Placental pericyte (primary cell): ENCODE results near the gene IZUMO4.

DNA sequence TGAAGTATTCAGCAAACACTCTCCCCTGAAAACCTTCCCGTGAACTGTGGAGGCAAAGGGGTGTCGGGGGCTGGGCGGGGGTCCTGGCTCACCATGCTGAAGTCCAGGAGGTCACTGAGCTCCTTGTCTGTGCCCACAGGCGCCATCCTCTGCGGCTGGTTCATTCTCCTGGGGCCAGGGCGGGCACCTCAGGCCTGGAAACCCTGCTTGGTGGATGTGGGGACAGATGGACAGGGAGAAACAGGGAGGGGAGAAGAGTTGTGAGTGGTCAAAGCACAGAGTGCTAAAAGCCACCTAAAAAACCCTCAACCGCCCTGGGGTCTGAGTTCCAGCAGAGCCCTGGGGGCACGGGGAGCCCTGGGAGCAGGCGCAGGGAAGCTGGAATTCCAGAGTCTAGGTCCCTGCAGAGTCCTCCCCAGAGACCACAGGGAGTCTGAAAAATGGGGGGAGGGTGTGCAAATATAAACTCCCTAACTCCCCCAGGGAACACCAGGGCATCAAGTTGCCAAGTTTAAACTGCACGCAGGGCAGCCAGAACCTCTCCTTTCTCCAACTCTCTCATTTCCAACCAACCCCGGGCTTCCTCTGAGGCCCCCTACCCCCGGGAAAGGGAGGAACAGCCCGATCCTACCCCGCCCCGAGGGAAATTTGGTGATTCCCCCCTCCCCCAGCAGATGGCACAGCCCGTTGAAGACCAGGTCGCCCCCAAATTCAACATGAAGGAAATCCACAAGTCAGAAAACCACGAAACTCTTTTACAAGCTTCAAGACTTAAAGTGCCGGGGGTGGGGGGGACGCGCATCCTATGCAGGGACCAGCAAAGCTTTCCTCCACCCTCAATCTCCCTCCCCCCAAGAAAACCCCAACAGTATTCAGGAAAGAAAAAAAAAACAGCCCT is 2.1 kb downstream of the TCF3 start:
- CAGE, long polyA plus RNA = no peak

GRCh38 chr19:1675565-1676171 is 23.3 kb upstream of the TCF3 start:
- CAGE, long polyA plus RNA = no peak

DNA sequence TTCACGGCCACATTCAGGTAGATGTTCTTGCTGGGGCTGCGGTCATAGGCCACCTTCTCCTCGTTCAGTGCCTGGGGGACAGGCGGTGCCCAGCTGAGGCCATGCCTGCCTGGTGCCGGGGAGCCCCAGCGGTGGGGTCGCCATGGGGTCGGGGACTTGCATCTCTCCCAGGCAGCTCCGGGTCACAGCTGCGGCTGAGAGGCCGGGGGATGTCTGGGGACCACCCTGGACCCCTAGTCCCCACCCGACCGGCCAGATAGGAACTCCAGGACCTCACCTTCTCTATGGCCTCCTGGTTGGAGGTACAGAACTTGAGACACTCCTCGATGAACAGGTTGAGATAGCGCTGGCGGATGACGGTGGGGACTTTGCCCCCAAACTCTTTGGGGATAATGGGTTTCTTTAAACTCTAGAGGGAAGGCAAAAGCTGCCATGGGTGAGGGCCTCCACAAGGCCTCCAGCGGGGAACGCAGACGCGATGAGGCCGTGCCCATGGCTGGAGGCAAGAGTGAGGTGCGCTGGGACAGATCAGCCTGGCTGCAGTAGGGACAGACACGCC is 8.0 kb upstream of the ATP8B3 start:
- CAGE, long polyA plus RNA = no peak

- CAGE, long polyA plus RNA = no peak
Observed at GRCh38 chr19:1826865-1827610, 15.0 kb upstream of the ATP8B3 start.

GRCh38 chr19:1830572-1831324 is 17.5 kb downstream of the REXO1 start:
- CAGE, long polyA plus RNA = no peak

DNA sequence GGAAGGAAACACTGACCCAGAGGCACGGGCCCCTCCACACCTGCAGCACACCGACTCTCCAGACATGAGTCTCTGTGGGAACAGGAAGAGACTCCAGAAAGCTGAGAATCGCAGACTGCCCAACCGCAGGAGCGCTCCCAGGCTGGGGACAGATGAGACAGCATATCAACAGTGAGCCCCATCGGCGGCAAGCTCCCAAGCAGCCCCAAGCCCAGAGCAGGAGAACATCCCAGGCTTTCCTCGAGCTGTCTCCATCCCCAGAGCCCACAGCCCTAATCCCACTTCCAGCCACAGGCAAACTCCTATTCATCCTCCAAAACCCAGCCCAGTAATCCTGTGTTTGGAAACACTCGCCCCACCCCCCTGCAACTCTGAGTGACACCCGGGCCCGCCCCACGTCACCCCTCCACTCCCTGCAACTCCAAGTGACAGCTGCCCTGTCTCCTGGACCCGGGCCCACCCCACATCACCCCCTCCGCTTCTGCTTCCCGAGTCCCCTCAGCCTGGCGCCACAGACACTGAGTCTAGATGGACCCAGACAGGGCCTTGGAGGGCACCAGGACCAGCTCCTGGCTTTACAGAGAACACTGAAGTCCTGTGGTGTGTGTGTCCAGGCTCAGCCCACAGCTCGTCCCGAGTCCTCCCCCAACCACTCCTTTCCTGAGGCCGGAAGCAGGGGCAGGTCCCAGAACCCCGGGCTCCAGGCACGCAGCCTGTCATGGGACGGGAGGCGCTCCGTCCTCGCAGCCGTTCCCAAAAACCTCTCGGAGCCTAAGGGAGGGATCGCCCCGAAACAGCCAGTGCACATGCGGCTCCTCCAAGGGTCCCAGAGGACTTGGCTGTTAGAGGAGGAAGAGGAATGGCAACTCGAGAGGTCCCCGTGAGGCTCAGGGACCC is 7.8 kb downstream of the REXO1 start:
- CAGE, long polyA plus RNA = no peak

DNA sequence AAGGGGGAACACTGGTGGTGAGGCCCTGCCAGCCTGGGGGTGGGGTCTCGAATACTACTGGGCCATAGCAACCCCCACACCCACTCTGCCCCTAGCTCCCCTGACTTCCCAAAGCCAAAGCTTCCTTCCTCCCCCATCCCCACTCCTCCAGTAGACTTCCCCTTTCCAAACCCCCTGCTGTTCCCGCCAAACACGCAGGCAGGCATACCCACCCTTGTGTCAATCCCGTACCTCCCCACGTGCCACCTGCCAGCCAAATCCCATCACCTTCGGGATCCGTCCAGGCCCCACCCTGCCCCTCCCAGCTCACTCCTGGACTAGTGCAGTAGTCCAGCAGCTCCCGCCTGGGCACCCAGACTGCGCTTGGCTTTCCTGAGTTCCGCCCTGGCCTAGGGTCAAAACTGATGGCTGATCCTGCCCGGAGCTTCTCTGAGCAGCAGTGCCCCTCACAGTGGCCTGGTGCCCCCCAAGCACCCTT is 5.4 kb downstream of the KLF16 start:
- CAGE, long polyA plus RNA = no peak

GRCh38 chr19:1862031-1862685 is 1.2 kb downstream of the KLF16 start:
- CAGE, long polyA plus RNA = no peak

- CAGE, long polyA plus RNA = no peak
Observed at GRCh38 chr19:1881797-1883051, 3.1 kb downstream of the ABHD17A start.

- CAGE, long polyA plus RNA = no peak
Observed at GRCh38 chr19:1907283-1907733, 2.1 kb downstream of the ADAT3 start.

DNA sequence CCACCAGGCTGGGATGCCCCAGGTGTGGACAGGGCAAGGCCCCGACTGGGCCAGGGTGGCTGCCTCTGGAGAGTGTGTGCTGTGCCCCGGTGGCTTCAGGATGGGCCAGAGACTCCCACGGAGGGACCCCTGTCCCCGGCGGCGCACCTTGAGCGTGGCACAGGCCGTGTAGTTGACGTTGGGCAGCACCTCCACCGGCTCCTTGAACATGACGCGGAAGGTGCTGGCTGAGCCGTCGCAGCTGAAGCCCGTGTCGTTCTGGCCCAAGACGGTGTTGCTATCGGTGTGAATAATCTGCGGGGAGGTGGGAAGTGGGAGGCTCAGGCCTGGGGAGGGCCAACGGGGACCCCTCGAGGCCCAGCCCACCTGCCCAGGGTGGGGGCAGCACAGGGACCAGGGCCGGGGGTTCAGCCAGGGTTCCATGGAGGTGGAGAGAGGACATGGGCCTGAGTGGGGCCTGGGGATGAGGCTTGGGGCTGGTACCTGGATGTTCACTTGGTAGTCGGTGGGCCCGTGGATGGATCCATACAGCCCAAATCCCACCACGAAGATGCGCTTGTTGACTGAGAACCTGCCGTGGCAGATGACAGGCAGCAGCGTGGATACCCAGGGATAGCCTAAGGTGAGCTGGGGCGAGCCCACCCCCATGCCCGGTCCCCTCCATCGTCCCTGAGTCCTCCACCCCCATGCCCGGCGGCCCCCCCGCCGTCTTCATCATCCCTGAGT is 28.7 kb downstream of the BTBD2 start:
- CAGE, long polyA plus RNA = no peak

GRCh38 chr19:1987409-1988045 is 28.0 kb downstream of the BTBD2 start:
- CAGE, long polyA plus RNA = no peak

DNA sequence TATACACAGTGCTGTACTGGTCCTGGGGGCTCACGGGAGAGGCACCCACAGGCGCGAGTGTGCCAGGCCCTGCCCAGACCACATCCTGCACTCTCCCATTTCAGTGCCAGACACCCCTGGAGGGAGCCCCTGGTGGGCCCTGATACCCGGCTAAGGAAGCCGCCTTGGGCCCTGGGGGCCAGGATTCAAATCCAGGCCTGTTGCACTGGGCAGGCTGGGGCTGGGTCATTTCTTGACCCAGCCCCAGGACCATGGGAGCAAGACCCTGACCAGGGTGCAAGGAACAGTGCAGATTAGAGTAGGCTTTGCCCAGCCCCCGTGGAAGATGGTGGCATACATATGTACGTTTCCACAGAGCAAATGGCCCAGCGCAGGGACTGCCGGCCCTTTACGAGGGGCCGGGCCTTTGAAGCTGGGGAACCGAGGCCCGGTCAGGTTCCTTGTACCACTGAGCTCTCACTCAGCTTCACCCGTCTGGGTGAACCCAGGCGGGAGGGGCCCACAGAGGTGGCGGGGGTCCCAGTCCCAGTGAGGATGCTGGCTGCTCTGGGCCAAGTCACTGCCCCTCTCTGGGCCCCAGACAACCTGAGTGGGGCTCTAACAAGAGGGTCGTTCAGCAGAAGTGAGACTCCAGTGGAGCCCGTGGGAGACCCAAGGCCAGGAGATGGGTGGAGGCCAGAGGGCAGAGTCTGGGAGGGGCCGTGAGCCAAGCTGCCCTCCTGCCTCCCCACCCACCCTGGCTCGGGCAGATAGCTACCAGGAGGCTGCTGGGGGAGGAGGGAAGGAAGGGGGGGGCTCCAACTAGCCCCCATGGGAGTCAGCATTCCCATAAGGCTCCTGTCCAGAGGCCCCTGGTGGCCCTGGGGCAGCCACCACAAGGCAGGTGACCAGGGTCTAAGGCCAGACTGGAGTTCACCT is 2.8 kb downstream of the MKNK2 start:
- CAGE, long polyA plus RNA = no peak

- CAGE, long polyA plus RNA = no peak
Observed at GRCh38 chr19:2079273-2079755, 16.8 kb downstream of the MOB3A start.

GRCh38 chr19:2096831-2097076 is at the start of gene IZUMO4:
Gene IZUMO4, plus strand, starts transcription at chr19:2096915.
- CAGE, long polyA plus RNA = no peak

DNA sequence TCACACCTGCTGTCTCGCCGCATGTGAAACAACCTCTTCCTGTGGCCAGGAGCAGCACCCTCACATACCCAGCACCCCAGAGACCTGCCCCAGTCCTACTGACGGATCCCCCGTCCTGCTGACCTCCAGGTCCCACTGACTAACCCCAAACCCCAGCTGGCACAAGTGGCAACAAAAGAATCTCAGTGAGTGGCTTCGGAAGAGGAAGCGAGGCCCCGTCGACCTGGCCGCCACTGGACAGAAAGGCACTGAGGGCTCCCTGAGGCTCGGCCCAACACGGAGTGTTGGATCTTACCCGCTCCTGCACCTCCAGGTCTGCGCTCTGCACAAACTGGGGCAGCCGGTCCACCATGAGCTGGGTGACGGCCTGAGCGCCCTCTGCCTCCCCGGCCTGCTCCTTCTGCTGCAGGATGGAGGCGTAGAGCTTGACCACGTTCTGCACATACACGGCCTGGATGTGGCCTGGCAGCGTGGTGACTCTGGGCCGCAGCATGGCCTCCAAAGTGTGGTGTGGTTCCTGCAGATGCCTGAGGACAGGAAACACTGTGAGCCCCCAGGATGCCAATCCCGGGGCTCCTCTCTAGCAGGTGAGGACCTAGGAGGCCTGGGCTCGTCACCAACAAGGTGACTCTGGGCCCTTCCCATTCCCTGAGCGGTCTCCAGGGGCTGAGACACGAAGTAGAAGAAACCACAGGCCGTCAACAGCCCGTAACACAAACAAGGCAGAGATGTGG is 21.8 kb downstream of the IZUMO4 start:
- CAGE, long polyA plus RNA = no peak

- CAGE, long polyA plus RNA = no peak
Observed at GRCh38 chr19:2130316-2131133, 20.8 kb downstream of the AP3D1 start.

- CAGE, long polyA plus RNA = no peak
Observed at GRCh38 chr19:2164962-2165479, 1.3 kb downstream of the DOT1L start.

DNA sequence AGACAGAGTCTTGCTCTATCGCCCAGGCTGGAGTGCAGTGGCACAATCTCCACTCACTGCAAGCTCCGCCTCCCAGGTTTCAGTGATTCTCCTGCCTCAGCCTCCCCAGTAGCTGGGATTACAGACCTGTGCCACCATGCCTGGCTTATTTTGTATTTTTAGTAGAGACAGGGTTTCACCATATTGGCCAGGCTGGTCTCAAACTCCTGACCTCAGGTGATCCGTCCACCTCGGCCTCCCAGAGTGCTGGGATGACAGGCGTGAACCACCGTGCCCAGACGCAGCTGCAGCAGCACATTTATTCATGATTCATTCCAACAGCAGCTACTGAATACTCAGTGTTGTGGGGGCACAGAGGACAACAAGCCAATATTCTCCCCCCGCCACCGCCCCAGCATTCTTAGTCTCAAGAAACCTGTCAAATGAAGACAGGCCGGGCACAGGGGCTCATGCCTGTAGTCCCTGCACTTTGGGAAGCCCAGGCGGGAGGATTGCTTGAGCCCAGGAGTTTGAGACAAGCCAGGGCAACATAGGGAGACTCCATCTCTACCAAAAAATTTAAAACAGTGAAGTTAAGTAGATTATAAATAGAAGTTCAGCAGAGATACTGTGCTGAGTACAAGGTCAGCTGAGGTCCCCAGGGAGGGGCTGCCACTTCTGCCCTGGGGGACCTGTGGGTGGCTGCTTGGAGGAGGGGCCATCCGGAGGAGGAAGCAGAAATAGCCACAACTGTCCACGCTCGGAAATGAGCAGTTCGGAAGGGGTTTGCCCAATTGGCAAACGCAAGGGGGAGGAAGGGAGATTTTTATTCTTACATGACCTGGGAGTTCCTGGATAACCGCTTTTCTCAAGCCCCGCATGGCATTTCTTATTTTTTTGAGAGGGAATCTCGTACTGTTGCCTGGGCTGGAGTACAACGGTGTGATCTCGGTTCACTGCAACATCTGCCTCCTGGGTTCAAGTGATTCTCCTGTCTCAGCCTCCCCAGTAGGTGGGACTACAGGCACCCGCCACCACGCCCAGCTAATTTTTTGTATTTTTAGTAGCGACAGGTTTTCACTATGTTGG is 4.4 kb downstream of the DOT1L start:
- CAGE, long polyA plus RNA = no peak

- CAGE, long polyA plus RNA = no peak
Observed at GRCh38 chr19:2173666-2174115, 10.0 kb downstream of the DOT1L start.